Body of pancreas (tissue), 2 donors: ENCODE measurements around a stretch of chr14.

GRCh38 chr14:96536020-96536549 is 33.9 kb downstream of the PAPOLA start:
- PRO-cap, result no peak
- RAMPAGE, long total RNA, 2 experiments, result no peak in any of the 2 experiments

GRCh38 chr14:98138089-98138699 is 1133.8 kb downstream of the BCL11B start:
- PRO-cap, result no peak
- RAMPAGE, long total RNA, 2 experiments, result no peak in any of the 2 experiments

DNA sequence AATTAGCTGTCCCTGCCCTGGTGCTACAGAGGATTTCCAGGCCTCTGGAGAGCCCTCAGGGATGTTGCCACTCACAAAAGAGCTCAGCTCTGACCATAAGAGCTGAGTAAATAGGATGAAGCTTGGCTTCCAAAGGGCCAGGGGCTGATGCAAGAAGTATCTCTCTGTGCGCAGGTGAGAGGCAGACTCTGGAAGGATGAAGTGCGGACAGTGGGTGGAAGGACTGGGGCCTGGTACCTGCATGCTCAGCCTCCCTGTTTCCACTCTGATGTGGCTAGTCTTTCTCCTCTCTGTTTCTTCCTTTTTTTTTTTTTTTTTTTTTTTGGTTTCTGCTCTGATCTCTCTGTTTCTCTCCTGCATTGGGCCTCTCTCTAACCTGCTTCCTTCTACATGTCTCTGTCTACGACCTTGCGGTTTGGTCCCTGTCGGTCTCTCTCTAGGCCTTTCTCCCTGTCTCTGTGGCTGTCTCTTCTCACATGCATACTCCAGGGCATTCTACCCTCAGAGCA is 1096.7 kb downstream of the BCL11B start:
- PRO-cap, result no peak
- RAMPAGE, long total RNA, 2 experiments, result no peak in any of the 2 experiments

- PRO-cap, result no peak
- RAMPAGE, long total RNA, 2 experiments, result no peak in any of the 2 experiments
Observed at GRCh38 chr14:98223523-98224329, 1048.3 kb downstream of the BCL11B start.

DNA sequence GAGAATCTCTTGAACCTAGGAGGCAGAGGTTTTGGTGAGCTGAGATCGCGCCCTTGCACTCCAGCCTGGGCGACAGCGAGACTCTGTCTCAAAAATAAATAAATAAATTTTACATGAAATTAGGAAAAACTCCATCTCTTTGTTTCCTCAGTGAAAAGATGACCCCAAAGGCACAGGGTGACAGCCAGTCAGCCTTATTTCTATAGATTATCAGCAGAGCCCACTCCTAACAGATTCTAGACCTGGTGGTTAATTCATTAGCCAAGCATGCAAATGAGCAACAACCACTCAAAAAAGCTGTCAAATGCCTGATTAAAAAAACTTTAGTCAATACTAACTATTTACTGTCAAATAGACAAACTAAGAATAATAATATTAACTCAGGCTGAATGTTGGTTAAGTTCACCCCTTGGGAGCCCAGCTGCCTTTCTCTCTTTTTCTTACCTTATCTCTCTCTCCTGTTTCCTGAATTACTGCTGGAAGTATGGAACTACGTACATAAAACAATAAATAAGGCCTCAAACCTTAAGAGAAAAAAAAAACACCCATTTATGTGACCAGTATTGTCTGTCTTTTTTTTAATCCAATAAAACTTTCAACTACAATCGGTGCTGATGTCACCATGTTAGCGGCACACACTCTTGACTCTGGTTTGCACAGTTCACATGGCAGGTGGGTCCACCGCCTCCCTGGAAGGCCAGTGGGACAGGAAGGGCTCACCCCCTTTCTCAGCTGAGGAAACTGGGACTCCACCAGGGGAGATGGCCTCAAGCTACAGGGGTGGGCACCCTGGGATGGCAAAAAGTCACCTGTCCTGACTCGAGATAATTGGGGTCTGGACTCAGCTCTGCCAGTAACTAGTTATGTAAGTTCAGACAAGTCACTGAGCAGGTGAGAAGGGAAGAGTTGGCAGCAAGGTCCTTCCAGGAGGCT is 21.4 kb downstream of the BCL11B start:
- PRO-cap, result no peak
- RAMPAGE, long total RNA, 2 experiments, result no peak in any of the 2 experiments

DNA sequence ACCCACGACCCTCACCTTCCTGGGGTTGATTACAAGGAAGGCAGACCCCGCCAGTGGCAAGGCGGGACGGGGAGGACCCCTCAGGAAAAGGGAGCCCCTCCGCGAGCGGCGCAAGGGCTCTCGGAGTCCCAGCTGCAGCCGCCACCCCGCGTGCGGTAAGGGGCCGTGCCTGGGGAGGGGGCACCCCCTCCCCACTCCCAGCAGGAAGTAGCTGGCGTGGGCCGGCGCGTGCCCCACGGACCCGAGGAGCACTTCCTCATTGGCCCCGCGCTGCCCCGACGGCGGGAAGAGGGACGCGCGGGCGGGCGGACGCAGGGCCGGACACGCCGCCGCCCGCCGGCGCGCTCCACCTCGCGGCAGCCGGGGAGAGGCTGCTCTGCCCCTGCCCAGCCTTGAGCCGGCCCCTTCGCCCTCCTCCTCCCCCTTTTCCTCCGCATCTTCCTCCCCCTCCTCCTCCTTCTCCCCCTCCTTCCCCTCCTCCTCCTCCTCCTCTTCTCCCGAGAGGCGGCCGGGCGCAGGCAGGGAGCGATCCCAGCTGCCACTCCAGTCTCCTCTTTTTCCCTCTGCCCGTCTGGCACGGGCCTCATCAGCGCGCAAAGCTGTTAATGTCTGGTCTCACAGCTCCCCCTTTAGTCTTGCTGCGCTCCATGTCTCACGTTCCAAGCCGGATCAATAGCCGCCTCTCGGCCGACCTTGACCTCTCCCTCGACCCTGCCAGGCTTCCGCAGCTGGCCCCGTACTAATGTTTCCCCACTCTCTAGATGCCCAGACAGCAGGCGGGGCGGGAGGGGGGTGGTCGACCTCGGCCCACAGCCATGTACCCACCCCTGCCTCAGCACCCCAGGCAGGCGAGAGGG is 2.5 kb upstream of the BCL11B start:
- PRO-cap, result no peak
- RAMPAGE, long total RNA, 2 experiments, result no peak in any of the 2 experiments

DNA sequence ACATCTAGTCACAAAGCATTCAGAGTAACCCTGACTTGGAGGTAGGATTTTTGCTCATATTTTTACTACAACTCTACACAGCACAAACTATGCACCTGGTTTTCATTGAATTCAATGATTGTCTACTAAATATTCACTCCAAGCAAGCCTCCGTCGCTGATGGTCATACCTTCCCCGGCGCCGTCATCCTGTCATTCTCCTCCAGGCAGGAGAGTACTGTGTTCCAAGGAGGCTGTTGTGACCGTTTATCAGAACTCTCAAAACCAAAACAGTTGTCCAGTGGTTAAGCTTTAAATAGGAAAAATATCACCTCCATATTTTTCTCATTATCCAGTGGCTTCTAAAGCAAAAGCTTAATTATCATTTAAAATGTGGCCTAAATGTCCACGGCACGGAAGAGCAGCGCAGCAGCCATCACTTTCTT is 2.1 kb downstream of the SETD3 start:
- PRO-cap, result no peak
- RAMPAGE, long total RNA, 2 experiments, result no peak in any of the 2 experiments

- PRO-cap, result no peak
- RAMPAGE, long total RNA, 2 experiments, result no peak in any of the 2 experiments
Observed at GRCh38 chr14:99529659-99530593, 48.7 kb downstream of the CCNK start.

GRCh38 chr14:99554038-99554736 is 49.8 kb downstream of the CCDC85C start:
- PRO-cap, result bidirectional peak, plus-strand start at chr14:99554398, minus-strand start at chr14:99554320
- RAMPAGE, long total RNA, 2 experiments, result no peak in any of the 2 experiments

DNA sequence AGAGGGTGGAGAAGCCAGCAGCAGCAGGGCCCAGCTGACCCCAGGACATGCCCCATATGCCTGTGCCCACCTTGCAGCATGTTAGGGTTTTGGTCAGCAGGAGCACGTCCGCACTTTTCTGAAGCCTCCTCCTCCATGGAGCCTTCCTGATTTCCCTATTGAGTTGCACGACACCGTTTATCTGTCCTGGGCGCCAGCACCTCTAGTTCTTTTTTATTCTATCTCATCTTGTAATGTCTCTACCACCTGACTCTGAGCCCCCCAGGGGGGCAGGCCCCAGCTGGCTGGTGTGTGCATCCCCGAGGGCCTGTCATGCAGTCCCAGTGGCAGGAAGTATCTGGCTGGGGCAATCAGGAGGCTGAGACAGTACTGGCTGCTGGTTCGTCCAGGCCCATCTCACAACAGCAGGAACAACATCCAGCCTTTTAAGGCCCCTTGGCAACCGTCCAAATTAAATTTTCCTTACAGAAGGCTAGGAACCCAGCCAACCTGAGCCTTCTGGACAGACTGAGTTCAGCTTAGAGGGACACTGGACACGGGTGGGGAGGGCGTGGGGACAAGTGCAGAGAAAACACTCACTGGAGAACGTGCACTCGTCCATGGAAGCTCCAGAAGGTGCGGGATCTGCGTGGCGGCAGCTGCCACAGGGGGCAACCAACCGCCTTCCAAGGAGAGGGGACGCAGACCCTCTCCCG is 39.5 kb downstream of the CCDC85C start:
- PRO-cap, result no peak
- RAMPAGE, long total RNA, 2 experiments, result no peak in any of the 2 experiments

DNA sequence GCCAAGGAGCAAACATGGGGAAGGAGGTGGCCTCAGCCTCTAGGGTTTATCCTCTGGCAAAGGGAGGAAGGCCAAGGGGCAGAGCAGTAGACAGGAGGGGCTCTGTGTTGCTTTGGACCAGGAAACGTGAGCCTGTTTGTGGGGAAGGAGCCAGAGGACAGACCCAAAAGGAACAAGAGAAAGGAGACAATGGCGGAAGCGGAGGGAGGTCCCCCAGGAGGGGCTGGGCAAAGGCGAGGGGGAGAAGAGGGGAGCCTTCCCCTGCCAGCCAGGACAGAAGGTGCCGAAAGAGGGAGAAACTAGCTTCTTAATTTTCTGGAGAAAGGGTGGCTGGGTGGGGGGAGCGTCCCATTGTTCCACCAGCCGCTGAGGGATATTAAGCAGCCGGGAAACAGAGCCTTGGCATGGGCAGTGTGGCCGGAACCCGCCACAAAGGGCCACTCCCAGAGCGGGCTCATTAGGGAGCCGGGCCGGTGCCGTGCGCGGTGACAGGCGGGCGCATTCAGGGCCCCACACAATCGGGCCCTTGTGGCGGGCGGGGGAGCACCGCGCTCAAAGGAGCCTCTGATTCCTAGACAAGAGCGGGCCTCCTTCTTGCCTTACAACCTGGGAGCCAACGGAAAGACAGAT is 11.2 kb downstream of the CCDC85C start:
- PRO-cap, result no peak
- RAMPAGE, long total RNA, 2 experiments, result no peak in any of the 2 experiments

DNA sequence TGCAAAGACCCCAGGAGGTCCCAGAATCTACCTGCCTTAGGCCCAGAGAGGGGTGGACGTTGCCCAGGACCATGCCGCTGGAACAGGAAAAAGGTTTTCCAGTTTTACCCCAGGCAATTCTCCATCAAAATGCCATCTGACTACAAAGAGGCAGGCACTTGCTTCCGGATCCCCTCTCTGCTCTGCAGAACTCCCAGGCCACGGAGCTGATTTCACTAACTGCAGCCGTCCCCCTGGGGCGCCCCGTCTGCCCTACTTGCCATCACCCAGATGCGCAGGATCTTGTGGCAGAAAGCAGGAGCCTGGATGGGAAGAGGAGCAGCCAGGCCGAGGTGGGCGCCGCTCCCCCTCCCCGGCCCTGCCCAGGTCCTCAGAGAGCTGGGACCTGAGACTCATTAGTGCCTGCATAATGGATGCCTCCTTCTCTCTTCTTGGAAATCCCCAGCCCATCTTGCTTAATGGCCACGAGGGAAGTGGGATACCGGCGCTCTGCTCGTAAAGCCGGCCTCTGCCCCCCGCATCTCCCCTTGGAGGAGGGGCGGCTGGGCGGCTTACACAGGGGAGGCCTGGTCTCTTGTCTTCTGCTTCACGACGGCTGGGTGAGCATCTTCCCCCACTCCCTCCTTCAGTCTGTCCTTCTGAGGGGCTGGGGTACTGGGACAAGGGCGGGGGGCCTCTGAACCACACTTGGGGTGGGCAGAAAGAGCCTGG is 19.6 kb upstream of the EML1 start:
- PRO-cap, result no peak
- RAMPAGE, long total RNA, 2 experiments, result no peak in any of the 2 experiments

GRCh38 chr14:99971142-99972163 is 93.8 kb upstream of the EVL start:
- PRO-cap, result unidirectional peak, plus-strand start at chr14:99971392; unidirectional peak, plus-strand start at chr14:99971422; unidirectional peak, plus-strand start at chr14:99971507; unidirectional peak, plus-strand start at chr14:99971549; bidirectional peak, plus-strand start at chr14:99971812, minus-strand start at chr14:99971681; bidirectional peak, plus-strand start at chr14:99972052, minus-strand start at chr14:99972051
- RAMPAGE, long total RNA, 2 experiments, result no peak in any of the 2 experiments

- PRO-cap, result no peak
- RAMPAGE, long total RNA, 2 experiments, result no peak in any of the 2 experiments
Observed at GRCh38 chr14:100022676-100023449, 42.4 kb upstream of the EVL start.

DNA sequence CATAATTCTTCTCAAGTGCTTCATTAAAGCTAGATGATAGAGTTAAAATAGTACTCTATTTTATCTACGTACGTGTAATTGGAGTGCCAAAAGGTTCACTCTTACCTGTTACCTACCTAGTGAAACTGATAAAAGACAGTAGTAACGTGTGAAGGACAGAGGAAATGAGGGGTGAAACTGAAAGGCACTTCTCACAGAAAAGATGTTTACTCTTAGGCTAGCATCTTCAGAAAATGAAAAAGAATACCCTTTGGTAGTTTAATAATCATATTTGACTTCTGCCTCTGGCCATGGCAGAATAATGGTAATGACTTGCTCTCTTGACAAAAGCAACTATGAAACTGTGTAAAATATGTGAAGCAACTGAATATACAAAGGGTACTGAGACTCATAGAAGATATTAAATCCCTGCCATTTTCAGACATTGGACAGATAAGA is 6.4 kb upstream of the EVL start:
- PRO-cap, result no peak
- RAMPAGE, long total RNA, 2 experiments, result no peak in any of the 2 experiments

GRCh38 chr14:100063494-100064060 is 1.6 kb upstream of the EVL start:
- PRO-cap, result no peak
- RAMPAGE, long total RNA, 2 experiments, result no peak in any of the 2 experiments

DNA sequence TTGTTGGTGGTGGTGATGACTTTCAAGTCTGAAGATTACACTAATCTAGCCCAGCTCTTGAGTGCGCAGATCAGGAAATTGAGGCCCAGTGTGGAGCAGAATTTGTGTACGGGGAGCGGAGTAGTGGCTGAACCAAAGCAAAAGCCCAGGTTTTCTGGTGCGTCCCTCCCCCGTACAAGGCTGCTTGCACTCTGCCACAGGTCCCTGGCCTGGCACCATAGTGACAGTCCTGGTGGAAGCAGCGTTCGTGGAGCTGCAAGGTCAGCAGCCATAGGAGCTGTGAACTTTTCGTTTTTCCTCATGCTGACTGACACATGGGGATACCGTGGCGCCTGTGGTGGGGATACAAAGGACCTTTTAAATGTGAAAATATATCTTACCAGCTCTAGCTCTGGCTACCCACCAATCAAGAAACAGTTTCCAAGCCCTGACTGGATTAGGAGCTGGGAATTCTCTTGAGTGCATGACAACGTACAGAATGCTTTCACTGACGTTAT is 1.8 kb downstream of the EVL start:
- PRO-cap, result no peak
- RAMPAGE, long total RNA, 2 experiments, result no peak in any of the 2 experiments

DNA sequence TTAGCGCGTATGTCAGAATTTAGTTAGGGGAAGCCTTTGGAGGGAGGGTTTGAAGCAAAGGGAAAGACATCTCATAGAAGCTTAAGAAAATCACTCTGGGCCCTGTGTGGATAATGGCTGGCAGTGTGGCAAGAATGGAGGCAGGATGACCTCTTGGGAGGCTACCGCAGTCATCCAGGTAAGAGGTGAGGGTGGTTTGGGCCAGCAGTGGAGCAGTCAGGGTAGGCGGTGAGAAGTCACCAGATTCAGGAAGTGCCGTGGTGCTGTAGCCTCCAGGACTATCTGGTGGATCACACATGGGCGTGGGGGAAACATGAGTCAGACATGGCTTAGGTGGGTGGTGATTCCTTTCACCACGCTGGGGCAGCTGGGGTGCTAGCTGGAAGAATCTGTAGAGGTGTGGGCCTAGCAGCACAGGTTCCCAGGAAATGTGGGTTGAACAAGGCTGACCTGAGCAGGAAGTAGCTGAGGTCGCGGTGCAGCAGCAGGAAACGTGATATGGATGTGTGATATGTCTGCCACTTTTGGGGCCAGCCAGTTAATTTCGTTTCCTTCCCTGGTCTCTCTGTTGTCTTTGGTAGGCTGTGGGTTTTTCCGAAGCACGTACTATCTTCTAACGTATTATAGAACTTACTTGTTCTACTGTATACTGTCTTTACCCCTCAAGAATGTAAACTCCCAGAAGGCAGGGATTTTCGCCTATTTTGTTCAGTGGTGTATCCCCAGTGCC is 3.3 kb downstream of the EVL start:
- PRO-cap, result no peak
- RAMPAGE, long total RNA, 2 experiments, result no peak in any of the 2 experiments

GRCh38 chr14:100079052-100079785 is 14.0 kb downstream of the EVL start:
- PRO-cap, result no peak
- RAMPAGE, long total RNA, 2 experiments, result no peak in any of the 2 experiments

DNA sequence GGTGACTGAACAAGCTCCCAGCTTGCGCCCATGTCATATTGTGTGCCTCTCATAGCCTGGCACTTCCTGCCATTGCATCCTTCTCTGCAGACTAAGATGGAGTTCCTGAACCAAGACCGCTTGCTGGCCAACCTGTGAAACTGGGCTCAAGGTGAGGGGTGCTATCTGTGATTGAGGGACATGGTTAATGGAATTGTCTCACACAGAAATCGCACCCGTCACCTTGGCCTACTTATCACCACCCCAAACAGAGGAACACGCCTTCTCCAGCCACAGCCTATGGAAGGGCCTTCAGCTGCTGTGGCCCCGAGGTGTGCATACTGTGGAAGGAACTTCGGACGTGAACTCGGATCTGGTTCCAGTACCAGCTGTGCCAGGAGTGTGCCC is 44.3 kb downstream of the EVL start:
- PRO-cap, result no peak
- RAMPAGE, long total RNA, 2 experiments, result no peak in any of the 2 experiments